Measurements from ENCODE around the gene CRBN.

- PRO-cap, 2 experiments = no peak in any of the 2 experiments
Measured at GRCh38 chr3:856094-856699, 236.6 kb upstream of the CNTN6 start.

DNA sequence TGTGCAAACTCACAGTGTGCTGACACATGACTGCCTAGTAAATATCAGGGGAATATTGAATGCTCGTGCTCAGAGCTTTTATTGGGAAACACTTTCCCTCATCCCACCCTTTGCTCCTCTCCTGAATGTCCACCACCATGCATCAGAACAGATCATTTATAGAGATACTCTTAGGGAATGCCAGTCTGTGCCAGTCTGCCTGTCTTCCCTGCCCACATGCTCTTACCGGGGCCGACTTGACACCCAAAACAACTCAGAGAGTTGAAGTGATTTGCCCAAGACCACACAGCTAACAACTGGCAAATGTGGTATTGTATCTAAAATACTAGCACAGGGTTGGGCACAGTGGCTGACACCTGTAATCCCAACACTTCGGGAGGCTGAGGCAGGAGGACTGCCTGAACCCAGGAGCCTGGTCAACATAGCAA lies 262.5 kb downstream of the IL5RA start:
- PRO-cap, 2 experiments = no peak in any of the 2 experiments

- PRO-cap, 2 experiments = no peak in any of the 2 experiments
Measured at GRCh38 chr3:2861190-2861482, 249.0 kb downstream of the IL5RA start.

DNA sequence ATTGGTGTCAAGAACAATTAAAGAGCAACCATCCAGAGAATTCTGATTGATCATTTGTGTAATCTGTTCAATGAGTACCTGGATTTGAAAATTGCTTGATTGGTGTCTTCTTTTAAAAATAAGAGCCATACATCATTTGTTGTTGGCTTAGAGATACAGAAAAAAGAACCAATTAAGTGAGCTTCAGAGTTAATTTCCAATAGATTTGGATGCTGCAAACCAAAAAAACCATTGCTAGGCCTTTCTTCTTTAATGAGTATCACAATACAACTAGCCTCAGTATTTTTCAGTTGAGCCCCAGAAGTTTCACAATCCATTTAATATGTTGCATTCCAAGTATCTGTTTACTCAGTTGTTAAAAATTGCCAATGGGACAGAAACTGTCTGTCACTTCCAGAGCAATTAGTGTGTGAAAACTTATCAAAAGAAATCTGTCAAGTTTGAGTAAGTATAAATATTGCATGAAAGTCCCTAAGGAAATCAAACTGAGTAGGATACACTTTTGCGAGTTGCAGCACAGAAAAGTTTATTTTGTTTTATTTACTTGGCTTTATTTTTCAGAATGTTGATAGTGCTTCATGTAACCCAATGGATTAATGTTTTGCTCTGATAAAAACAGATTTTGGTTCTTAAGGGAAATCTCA lies 247.8 kb downstream of the IL5RA start:
- PRO-cap, 2 experiments = no peak in any of the 2 experiments

DNA sequence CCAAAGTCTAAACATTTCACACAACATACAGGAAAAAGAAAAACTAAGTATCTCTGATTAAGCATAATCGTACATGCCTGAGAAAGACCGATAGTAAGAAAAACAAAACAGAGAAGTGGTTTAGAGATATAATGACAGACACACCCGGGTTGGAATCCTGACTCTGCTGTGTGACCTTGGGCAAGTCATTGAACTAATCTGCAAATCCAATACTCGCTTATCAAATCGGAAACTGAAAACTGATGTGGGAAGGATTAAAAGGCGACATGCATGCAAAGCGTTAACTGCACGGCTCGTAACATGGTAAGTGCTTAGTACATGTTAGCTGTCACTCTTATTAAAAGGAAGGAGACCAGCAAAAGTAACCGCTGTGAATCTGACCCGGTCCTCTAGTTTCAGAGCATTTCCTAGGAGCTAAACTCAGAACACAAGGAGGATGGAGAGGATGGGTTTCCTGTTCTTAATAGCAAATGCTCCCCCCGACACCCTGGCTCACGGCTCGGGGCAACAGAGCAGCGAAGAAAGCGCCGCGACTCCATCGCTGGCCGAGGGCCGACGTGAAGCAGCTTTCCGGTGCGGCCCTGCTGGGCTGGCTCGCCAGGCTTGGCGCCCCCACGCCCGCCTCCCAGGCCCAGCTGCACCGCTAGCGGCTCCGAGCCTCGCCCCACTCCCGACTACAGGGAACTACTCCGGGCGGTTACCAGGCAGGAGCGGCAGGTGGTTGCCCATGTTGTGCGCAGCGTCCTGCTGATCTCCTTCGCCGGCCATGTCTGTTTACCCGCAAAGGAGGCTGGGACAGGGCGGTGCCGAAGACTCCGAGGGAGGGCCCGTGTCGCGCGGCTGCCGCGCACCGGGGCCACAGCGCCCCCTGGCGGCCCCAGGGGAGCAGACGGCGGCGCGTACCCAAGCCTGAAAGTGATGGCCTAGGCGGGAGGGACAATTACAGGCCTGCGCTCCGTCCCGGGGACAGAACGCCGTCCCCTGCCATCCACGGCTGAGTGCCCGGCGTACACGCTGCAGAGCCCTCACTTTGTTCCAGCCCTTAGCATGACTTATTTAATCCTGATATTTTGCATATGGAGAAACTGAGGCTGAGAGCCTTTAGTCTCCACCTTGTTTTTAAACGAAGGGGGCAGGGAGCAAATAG lies at the start of gene CRBN:
Gene CRBN (minus strand): TSS at position 772 of the 1,147 bp plus-strand sequence.
- PRO-cap, 2 experiments = peak in 2 of 2 experiments; most common plus-strand start position 888 of the sequence (in 1); most common minus-strand start position 772 of the sequence (in 2)

DNA sequence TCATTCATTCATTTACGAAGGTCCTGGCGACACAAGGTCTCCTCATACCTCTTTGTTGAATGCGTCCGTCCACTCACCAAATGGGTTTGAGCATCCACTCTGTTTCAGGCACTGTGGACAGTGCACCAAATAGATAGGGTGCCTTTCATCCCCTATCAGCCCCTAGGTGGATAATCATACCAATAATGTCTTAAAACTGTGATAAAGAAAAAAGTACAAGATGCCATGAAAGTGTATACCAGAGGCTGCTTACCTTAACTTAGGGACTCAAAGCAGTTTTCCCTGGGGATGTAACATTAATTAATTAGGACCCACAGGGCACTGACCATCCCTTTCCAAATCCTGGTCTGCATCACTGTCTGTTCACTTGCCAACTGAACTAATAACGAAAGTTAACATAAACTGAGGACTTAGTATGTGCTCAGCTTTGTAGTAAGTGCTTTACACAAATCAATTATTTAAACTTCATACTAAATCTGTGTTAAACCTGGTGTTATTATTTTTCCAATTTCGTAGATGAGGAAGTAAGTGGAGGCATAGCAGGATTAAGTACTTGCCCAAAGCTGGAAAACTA lies 37.1 kb upstream of the LRRN1 start:
- PRO-cap, 2 experiments = no peak in any of the 2 experiments

GRCh38 chr3:3800681-3801010 lies 1.4 kb downstream of the LRRN1 start:
- PRO-cap, 2 experiments = no peak in any of the 2 experiments

GRCh38 chr3:3801011-3801886 lies 2.0 kb downstream of the LRRN1 start:
- PRO-cap, 2 experiments = no peak in any of the 2 experiments

GRCh38 chr3:4244667-4245272 lies 58.4 kb upstream of the SETMAR start:
- PRO-cap, 2 experiments = no peak in any of the 2 experiments

DNA sequence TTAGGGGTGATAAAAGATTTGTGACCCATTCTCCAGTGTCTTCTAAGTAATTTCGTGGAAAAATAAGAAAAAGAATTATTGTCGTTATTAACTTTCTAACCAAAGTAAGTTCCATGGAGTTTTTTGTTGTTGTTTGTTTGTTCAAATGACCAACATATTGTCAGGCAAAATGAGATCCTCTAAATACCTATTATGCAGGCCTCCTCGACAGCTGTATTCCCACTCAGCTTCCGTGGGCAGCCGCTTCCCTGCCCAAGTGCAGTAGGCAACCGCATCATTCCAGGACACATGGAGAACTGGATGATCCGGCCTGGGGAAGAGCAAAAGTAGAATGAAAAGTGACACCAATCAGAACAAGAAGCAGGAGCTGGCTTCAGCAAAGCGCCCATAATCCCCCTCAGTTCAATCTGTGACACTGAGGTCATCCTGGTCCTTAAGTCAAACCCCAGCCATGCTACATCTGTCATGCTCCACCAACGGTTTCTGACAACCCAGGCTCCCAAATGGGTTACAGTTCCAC lies 49.2 kb downstream of the SUMF1 start:
- PRO-cap, 2 experiments = no peak in any of the 2 experiments

DNA sequence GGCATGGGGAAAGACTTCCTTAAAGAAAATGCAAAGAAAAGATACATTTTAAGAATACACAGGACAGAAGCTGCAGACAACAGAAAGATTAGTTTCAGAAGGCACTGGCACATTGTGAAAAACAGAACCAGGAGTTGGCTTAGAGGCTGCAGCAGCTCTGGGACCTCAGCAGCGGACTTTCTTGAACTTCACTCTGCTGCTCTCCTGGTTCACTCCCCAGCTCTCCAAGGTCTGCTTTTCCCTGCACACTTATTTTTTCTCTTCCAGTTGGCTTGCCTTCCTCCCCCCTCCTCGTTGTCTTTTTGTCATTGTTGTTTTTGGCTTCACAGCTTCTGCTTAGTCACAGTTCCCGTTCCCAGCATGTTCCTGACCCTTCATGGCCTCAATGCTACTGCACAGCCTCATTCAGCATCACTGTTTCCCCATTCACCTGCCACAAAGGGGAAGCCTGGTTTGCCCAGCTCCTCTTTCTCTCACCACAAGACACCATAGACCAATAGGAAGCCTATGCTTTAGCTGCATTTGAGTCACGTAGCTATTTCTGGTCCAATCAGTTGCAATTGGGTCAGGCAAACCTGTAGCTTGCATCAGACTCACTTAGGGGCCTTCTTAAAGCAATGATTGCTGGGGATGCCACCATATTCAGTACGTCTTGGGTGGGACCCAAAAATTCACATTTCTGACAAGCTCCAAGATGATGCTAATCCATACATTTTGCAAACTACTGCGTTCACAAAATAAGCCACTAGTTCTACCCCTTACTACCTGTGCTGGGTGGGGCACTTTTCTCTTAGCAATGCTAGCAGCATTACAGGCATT lies 7.7 kb upstream of the SUMF1 start:
- PRO-cap, 2 experiments = no peak in any of the 2 experiments

GRCh38 chr3:4493645-4493969 lies 459 bp downstream of the ITPR1 start:
- PRO-cap, 2 experiments = no peak in any of the 2 experiments

- PRO-cap, 2 experiments = no peak in any of the 2 experiments
Measured at GRCh38 chr3:4494303-4495374, 1.5 kb downstream of the ITPR1 start.

DNA sequence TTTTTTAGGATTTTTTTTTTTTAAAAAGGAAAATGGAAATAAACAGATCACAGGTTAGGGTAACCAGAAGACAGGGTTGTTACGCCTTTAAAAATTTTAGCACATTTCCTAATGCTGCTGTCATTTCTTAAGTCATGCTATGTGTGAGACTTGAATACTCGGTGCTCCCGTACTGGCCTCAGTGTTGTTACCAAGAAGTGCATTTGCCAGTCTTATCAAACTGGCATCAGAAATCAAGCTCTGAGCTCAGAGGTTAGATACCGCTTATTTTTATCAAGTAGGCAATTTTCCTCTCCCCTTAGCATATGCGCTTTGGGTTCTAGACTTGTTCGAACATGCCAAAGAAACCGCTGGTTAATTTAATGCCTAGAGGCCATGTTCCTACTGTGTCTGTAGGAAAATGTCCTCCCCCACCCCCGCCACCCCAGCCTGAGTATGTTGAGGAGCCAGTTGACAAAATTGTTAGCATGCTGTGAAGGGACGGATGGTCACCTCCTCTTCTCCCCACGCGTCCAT lies 88.8 kb downstream of the ITPR1 start:
- PRO-cap, 2 experiments = no peak in any of the 2 experiments

DNA sequence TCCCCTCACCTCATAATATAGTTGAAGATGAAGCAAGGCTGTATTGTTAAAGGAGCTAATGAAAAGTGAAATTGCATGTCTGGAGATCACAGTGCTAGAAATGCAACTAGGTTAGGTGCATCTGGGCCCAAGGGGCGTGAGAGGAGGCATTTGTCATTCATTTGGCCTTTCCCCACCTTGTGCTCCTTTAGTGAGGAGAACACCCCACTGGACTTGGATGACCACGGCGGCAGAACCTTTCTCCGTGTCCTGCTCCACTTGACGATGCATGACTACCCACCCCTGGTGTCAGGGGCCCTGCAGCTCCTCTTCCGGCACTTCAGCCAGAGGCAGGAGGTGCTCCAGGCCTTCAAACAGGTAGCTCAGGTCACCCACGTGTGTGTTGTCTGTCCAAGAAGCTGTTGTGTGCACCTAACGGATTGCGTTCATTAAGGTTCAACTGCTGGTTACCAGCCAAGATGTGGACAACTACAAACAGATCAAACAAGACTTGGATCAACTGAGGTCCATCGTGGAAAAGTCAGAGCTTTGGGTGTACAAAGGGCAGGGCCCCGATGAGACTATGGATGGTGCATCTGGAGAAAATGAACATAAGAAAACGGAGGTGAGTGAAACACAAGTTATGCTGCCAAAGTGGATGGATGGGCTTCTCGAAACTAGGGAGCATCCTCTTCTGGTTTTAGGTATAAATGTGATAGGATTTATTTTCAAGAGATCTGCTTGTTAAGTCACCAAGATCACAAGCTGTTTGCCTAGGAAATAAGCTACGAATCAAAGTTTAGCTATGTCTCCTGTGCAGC lies 190.2 kb downstream of the ITPR1 start:
- PRO-cap, 2 experiments = no peak in any of the 2 experiments

DNA sequence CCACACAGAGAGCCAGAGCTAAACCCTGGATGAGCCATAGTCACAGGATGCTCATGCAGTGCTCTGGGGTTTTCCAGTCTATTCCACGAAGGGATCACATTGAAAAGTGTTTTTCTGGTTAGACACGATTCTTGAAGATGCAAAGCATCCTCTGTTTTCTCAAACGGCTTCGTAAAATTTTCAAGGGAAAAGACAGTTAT lies 230.0 kb downstream of the ITPR1 start:
- PRO-cap, 2 experiments = no peak in any of the 2 experiments

DNA sequence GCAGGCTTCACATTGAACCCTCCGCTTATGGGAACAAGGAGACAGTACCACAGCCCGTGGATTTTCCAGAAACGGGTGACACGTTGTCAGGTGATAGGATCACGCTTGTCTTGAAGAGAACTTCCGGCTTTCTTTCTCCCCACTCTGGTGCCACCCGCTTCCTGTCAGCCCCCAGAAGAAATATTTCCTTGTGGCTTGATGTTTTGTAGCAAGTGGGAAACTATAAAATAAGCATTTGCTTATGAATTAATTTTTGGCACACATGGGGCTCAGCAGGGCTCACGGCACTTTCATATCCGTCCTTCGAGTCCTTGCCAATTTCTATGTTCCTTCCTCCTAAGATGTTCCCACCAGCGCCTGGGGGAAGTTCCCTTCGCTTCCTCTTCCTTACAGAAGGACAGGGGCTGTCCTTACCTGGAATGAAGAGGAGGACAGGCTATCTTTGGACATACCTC lies 238.5 kb upstream of the BHLHE40 start:
- PRO-cap, 2 experiments = peak in 1 of 2 experiments; most common plus-strand start position 390 of the sequence (in 1); most common minus-strand start position 294 of the sequence (in 1)

GRCh38 chr3:4741202-4742131 lies 237.8 kb upstream of the BHLHE40 start:
- PRO-cap, 2 experiments = peak in 1 of 2 experiments; most common plus-strand start chr3:4741897 (in 1); most common minus-strand start chr3:4741548 (in 1)

- PRO-cap, 2 experiments = no peak in any of the 2 experiments
Measured at GRCh38 chr3:4772151-4772663, 207.0 kb upstream of the BHLHE40 start.

DNA sequence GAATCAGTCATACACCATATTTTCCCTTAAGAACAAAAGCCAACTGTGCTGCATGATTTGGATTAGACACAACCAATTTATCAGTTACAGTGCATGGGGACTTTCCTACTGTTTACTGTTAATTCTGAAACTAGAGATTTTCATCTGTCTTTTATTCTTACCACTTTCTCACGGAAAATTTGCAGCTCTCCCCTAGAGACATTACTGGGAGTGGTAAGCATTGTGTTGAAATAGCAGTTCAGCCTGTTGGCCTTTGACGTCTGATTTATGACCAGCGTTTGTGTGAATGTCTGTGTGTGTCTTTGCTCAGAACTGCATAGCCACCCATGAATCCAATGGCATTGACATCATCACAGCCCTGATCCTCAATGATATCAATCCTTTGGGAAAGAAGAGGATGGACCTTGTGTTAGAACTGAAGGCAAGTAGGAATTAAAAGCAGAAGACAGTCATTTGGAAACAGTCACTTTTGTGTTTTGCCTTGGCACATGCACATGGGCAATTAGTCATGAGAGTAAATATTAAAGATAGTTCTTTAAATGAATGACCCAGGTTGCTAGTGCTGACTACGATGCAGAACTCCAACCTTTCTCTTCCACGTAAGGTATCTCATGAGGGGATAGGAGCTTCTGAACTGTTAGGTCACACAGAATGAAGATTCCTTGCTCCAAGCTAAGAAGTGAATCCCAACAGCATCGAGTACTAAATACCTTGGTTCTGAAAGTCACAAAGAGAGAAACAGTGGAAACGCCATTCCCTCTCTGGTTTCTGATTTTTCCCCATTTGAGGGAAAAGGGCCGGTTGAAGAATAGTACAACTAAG lies 202.1 kb upstream of the BHLHE40 start:
- PRO-cap, 2 experiments = no peak in any of the 2 experiments

All from cerebral cortex (tissue), 2 donors.